ENCODE results near the gene TNFRSF11A.

- RRBS: no CpG with 5 or more reads among the region's 2 CpGs
Measured at GRCh38 chr18:61825170-61825911, 67.5 kb downstream of the RNF152 start.

- RRBS: no CpG with 5 or more reads among the region's 6 CpGs
Measured at GRCh38 chr18:61854011-61854742, 38.6 kb downstream of the RNF152 start.

- RRBS: no CpG with 5 or more reads among the region's 14 CpGs
Measured at GRCh38 chr18:62056299-62057183, 130.3 kb downstream of the PIGN start.

DNA sequence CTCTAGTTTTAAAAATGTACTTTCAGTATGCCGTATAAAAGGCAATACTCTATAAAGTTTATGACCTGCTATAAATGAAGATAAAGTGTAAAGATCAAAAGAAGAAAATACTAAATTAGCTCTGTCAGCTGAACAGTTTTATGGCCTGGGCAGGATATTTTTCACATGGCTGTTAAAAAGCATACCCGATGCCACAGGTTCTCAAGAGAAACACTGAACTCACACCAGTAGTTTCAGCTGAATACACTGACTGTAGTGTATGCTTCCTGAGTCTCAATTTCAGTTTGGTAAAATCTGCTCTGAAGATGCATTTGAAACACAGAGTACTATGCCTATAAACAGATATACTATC lies 126.0 kb downstream of the PIGN start:
- RRBS: no CpG with 5 or more reads among the region's 2 CpGs

DNA sequence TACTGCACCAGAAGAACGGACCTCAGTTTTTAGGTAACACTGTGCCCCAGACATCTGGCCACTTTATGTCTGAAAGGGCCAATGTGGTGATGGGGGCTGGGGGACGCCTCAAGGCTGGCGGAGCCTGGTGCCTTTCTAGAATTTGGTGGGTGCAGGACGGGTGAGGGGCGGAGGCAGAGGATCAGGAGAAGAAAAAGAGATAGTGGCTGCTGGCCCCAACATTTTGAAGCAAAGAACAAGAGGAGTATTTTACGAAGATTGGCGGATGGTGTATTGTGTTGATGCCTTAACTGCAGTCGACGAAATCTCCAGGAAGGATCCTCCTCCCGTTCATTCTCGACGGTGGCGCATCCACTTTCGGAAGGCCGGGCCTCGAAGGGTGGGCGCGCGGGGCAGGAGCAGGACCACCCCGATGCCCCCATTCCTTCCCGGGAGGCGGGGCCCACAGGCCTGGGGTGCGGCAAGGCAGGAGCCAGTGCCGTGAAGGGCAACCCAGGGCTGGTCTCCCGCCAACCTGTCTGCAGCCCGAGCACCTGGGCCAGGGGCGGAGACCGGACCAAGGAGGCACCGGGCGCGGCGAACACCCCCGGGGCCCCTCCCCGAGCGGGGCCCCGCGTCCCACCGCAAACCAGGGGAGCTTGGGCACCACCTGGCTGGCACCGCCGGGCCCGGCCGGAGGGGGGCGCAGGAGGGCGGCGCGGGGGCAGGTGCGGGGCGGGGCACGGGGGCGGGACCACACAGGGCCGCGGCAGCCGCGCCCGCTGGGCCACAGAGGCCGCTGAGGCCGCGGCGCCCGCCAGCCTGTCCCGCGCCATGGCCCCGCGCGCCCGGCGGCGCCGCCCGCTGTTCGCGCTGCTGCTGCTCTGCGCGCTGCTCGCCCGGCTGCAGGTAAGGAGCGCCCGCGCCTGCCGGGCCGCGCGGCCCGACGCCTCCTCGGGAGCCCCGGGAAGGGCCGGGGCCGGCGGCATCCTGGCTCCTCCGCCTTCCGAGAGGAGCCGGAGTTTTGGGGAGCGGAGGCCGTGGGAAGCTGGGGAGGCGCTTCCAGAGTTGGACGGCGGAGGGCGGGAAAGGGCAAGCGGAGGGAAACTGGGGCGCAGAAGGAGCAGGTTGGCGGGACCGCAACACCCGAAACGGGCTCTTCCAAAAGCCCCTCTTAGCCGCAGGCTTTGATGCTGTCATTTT lies at the start of gene TNFRSF11A:
Gene TNFRSF11A (plus strand): TSS at position 771 of the 1,182 bp plus-strand sequence.
- RRBS: 8% methylated on average over 29 of the region's 106 CpGs

GRCh38 chr18:62510769-62511285 lies 12.0 kb upstream of the ZCCHC2 start:
- RRBS: no CpG with 5 or more reads among the region's 4 CpGs

DNA sequence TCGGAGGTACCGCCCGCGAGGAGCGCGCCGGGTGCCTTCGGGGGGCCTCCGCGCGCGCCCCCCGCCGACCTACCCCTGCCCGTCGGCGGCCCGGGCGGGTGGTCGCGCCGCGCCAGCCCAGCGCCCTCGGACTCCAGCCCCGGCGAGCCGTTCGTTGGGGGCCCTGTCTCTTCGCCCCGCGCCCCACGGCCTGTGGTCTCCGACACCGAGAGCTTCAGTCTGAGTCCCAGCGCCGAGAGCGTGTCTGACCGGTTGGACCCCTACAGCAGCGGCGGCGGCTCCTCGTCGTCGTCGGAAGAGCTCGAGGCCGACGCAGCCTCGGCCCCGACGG lies 1.1 kb downstream of the PHLPP1 start:
- RRBS: under 1% methylated on average over 43 of the region's 52 CpGs

DNA sequence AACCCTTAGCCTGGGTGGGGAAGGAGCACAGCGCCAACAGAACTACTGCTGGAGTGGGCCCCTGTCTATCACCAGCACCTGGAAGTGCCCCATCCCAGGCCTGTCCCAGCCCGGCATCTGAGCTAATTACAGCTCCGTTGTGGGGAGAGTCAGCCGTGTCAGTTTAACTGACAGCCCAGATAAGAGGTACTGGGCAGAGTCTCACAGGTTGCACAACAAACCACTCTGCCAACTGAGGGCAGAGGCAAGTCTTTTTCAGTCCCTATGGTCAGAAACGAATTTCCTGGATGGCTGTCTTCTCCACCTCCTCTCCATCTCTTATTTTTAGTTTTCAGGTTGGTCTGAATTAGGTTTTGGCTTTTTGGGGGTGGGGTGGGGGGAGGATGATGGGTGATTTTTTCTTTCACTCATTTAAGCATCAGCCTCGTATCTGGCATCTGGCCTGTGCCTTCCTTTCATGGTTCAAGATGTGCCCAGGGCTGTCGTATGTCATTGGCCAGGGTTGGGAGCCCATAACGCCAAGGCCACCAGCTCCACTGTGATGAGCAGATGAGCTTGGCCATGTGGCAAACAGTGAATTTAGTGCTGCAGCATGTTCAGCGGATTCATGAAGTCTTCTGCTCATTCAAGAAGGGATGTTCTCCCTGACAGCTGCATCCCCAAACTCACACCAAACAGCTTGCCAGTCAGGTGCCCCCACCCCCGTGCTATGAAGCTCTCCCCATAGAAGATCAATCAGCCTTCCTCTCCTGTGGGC lies 219.3 kb downstream of the BCL2 start:
- RRBS: no CpG with 5 or more reads among the region's 10 CpGs

DNA sequence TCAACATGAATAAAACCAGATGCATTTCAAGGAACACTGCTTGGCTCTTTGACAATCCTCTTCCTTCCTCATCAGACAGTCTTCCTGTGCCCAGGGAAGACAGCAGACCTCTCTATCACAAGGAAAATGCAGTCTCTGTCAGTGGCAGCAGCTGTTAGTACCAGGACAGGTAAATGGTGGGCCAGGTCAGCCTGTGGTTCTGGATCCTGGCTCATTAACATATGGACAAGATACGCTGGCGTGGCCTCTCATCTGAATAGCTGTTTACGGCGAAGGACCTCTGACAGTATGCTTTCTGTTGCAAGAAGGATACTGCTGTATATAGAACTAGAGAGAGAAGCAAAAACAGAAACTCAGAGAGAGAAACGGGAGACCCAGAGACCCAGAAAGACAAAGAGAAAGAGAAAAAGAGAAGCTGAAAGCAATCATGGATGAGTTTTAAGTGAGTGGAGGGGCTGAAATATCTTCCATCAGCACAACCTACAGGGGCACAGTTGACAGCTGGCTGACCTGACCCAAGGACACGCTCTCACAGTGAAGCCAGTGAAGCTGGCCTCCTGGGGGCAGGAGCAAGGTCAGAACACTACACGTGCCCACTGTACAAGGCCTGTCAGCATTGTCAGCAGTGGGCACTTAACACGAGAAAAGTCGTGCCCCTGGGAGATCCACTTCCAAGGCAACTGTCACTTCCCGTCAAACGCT lies 176.6 kb downstream of the BCL2 start:
- RRBS: no CpG with 5 or more reads among the region's 11 CpGs

GRCh38 chr18:63178200-63179062 lies 141.1 kb downstream of the BCL2 start:
- RRBS: no CpG with 5 or more reads among the region's 17 CpGs

GRCh38 chr18:63290037-63290862 lies 29.3 kb downstream of the BCL2 start:
- RRBS: no CpG with 5 or more reads among the region's 8 CpGs

- RRBS: 2% methylated on average over 6 of the region's 41 CpGs
Measured at GRCh38 chr18:63318418-63319263, 928 bp downstream of the BCL2 start.

DNA sequence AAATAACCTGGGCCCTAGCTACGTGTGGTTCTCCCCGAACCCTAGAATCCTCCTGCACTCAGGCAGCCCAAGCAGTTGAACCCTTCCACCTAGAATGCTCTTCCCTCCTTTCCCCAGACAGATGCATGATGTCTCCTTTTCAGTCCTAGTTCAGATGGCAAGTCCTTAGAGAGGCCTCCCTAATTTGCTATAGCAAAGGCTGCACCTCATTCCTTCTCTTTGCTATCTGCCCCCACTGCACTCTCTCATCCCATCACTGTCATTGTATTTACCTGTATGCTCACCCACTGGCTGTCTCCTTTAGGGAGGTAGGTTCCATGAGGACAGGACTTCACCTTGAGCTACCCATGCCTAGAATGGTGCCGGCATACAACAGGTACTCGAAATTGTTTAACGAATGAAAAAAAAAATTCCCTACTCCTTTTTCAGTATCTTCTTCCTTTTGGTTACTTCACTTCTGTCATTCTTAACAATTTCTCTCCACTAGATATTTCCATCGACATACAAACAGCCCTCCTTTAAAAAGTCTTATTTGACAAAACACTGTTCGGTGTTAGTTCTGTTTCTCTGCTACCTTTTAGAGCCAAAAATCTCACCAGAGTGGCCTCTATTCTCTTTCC lies 5.5 kb downstream of the VPS4B start:
- RRBS: no CpG with 5 or more reads among the region's 7 CpGs

GRCh38 chr18:63552848-63553309 lies 10.7 kb downstream of the SERPINB12 start:
- RRBS: no CpG with 5 or more reads among the region's 1 CpG

DNA sequence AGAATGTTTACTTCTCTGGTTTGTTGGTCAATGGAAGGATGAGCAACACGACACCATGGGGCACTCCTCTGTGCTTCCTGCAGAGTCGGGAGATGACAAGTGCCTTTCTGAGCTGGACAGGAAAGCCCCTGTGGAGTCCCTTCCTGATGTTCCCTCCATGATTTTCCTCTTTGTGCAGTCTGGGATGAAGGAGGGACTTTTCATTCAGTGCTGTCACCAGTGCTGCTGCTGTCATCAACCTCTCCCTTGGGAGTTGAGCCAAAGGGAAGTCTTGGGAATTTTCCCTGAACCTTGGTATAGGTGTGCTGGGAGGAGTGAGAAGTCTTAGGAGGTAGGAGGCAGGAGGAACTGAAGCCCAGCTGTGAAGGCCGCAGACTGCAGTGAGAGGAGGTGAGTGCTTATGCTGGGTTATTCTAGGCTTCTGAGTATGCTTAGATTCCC lies 22.5 kb upstream of the SERPINB7 start:
- RRBS: no CpG with 5 or more reads among the region's 3 CpGs

DNA sequence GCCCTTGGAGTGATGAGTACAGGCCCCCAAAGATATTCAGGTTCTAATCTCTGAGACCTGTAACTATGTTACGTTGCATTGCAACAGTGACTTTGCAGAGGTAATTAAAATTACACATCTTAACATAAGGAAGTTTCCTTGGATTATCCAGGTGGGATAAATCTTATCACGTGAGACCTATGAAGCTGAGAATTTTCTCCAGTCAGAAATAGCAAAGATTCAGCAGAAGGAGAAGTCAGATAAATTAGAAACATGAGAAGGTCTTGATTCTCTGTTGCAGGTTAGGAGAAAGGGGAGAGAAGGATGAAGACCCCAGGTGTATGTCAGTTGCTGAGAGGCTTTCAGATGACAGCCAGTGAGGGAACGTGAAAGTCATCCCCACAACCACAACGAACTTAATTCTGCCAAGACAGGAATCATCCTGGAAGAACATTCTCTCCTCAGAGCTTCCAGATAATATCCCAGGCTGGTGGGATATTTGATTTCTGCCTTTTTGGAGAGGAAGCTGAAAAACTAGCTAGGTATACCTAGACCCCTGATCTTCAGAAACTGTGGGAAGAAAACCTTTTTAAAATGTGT lies 840.7 kb downstream of the SERPINB8 start:
- RRBS: no CpG with 5 or more reads among the region's 4 CpGs

DNA sequence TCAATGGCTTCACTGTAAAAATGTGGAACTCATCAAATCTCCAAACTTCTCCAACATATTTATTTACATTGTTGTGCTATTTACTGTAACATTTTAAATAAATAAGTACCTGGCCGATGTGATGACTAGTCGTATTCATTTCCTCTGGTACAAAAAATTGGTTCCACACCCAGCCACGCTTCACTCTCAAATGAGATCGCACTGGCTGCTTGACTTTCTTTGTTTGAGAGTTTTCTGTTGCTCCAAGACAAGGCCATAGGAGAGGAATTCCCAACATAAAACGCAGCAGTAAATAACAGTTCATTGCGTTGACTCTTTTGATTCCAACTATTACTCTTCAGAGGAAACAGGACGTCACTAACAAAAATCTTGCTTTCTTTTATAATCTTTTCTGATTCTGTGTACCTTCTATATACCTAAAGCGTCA lies 32.0 kb downstream of the CDH19 start:
- RRBS: no CpG with 5 or more reads among the region's 8 CpGs

DNA sequence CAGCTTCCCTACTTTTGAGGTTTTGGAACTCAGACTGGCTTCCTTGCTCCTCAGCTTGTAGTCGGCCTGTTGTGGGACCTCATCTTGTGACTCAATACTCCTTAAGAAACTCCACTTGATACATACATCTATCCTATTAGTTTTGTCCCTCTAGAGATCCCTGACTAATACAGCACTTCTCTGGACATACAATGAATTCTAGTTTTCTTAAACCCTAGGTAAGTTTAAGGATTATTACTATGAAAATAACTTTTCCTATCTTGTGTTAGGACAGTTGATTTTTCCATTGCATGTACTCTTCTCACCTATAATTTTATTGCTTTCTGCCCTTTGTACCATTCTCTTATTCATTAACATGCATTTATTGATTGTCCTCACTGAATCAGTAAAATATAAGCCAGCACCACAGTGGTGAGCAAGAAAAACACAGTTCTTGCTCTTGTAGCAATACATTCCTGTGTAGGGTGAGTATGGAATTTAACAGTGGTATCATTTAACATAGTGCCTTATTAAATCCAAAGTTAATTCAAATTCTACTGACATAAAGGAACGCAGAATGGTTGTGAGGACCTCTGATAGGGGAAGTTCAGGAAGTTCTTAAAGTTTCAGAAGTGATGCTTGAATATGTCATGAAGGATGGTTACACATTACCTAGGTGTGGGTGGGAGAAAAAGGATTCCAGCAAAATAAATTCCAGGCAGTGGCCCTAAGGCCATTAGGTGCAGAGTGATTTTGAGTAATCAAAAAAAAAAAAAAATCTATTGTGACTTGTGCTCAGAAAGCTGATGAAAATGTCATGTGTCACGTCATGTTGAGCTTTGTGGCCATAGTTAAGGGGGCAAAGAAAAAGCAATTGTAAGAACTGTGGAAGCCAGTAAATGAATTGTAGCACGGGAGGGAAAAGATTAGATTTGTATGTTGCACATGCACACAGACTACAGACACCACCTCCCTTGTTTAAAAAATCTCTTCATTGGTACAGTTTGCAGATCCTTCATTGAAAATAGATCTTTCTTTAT lies 104.7 kb upstream of the DSEL start:
- RRBS: no CpG with 5 or more reads among the region's 4 CpGs

- RRBS: no CpG with 5 or more reads among the region's 1 CpG
Measured at GRCh38 chr18:70285410-70285793, 3.4 kb upstream of the SOCS6 start.